ENCODE measurements around a stretch of chr6.

- PRO-cap, 2 experiments = no peak in any of the 2 experiments
Observed at GRCh38 chr6:56842042-56842536, 112.5 kb downstream of the DST start.

DNA sequence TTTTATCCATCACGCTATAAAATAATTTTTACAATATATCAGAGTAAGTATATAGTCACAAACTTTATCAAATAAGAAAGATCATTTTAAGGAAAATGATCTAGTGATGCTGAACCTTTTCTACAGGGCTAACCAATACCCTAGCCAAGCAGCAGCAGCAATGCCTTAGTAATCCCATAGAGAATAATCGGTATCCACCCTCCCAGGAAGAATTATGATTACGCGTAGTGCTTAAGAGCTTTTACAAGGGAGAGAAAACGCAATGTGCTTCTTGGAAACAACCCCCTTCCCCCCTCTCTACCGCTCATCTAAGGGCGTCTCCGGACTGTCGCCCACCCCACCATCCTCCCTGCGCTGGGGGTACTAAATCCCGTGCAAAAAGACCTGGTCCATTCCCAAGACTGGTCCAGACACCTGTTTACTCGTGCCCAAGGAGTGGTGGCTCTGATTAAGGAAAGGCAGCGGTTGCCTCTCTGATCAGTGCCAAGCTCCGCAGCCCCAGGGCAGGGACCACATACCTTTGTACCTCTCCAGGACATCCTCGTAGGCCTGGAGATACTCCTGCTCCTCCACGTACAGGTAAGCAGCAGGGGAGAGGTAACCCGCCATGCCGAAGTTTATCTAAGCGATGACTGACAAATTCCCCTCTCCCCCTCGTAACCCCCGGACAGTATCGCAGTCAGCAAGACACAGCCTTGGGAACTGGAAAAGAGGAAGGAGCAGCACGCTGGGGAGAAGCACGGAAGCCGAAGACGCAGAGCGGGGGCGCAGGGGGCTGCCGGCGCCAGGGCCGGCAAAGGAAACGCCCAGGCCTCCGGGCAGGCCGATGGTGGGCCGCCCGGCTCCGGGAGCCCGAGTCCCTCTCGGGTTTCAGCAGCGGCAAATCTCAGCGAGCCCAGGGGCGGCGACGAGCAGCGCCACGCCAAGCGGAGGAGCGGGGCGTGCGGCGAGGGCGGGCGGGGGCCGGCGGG is 111.8 kb downstream of the DST start:
- PRO-cap, 2 experiments = no peak in any of the 2 experiments

- PRO-cap, 2 experiments = no peak in any of the 2 experiments
Observed at GRCh38 chr6:56875713-56876338, 78.8 kb downstream of the DST start.

- PRO-cap, 2 experiments = no peak in any of the 2 experiments
Observed at GRCh38 chr6:56914685-56915386, 39.8 kb downstream of the DST start.

GRCh38 chr6:63391304-63391970 is 71.7 kb upstream of the LGSN start:
- PRO-cap, 2 experiments = no peak in any of the 2 experiments

DNA sequence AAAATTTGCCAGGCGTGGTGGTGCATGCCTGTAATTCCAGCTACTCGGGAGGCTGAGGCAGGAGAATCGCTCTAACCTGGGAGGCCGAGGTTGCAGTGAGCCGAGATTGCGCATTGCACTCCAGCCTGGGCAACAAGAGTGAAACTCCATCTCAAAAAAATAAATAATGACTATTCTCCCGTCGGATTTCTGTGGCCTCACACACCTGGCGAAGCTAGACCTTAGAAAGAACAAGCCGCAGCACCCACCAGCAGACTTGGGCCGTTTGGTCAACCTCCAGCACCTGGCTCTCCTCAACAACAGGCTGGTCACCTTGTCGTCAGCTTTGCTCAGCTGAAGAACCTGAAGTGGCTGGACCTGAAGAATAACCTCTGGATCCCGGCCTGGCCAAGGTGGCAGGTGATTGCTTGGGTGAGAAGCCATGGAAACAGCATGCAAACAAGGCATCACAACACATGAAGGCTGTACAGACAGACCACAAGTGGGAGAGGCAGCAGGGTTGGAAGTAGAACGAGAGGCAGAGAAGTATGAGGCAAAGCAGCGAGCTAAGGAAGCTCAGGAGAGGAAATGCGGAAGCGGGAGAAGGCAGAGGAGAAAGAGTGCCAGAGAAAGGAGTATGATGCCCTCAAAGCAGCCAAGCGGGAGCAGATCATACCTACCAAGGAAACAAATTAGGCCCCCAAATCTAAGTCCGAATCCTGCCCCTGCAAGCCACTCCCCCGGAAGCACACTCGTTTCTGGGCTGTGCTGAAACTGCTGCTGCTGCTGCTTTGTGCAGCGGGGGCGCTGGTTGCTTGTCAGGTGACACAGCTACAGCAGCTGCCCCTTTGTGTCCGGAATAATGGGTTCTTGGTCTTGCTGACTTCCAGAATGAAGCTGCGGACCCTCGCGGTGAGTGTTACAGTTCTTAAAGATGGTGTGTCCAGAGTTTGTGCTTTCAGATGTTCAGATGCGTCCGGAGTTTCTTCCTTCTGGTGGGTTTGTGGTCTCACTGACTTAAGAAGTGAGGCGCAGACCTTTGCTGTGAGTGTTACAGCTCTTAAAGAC is 121.6 kb upstream of the LGSN start:
- PRO-cap, 2 experiments = peak in 1 of 2 experiments; most common plus-strand start position 478 of the sequence (in 1)

GRCh38 chr6:63527638-63528348 is 44.5 kb upstream of the PTP4A1 start:
- PRO-cap, 2 experiments = no peak in any of the 2 experiments

- PRO-cap, 2 experiments = no peak in any of the 2 experiments
Observed at GRCh38 chr6:63572640-63573071, 376 bp downstream of the PTP4A1 start.

DNA sequence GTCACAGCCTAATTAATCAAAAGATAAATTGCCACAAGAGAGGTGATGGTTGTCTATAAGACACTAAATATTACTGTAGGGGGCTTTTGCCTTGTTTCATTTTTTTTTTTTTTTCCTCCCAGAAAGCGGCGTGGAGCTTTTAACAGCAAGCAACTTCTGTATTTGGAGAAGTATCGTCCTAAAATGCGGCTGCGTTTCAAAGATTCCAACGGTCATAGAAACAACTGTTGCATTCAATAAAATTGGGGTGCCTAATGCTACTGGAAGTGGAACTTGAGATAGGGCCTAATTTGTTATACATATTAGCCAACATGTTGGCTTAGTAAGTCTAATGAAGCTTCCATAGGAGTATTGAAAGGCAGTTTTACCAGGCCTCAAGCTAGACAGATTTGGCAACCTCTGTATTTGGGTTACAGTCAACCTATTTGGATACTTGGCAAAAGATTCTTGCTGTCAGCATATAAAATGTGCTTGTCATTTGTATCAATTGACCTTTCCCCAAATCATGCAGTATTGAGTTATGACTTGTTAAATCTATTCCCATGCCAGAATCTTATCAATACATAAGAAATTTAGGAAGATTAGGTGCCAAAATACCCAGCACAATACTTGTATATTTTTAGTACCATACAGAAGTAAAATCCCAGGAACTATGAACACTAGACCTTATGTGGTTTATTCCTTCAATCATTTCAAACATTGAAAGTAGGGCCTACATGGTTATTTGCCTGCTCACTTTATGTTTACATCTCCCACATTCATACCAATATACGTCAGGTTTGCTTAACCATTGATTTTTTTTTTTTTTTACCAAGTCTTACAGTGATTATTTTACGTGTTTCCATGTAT is 7.9 kb downstream of the PTP4A1 start:
- PRO-cap, 2 experiments = no peak in any of the 2 experiments

DNA sequence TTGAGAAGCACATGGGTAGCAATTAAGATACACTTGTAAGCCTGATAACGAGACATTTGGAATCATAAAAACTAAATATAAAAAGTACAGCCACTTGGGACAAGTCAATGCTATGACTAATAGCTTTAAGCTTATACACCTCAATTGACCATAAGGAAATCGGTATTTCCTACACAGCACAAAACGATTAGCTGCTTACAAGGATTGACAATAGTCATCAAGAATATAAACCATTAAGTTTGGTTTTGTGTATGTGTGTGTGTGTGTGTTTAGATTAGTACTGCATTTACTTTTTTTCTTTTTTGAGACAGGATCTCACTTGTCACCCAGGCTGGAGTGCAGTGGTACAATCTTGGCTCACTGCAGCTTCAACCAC is 12.0 kb downstream of the PTP4A1 start:
- PRO-cap, 2 experiments = no peak in any of the 2 experiments

DNA sequence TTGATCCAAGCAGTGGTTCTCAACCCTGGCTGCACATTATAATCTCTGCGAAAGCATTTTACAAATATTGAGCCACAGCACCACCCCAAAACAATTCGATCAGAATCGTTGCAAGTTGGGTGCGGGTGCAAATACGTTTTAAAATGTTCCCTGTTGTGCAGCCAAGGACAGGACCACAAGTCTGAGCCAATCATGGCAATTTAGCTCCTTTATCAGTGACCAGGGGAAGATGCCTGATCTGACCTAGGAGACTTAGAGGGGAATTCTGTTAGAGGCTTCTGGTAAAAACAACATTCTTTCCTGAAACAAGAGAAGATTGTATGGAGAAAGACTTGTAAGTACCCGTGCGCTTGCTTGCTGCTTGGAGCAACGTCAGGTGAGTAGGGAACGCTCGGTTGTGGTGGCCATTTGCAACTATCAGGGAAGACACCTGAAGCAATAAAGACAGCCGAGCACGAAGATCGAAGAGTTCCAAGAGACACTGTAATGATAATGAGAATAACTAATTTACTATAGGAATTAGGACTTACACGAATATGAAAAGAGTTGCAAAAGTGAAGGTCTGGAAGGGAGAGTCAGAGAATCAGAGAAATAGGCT is 25.8 kb downstream of the PTP4A1 start:
- PRO-cap, 2 experiments = no peak in any of the 2 experiments

DNA sequence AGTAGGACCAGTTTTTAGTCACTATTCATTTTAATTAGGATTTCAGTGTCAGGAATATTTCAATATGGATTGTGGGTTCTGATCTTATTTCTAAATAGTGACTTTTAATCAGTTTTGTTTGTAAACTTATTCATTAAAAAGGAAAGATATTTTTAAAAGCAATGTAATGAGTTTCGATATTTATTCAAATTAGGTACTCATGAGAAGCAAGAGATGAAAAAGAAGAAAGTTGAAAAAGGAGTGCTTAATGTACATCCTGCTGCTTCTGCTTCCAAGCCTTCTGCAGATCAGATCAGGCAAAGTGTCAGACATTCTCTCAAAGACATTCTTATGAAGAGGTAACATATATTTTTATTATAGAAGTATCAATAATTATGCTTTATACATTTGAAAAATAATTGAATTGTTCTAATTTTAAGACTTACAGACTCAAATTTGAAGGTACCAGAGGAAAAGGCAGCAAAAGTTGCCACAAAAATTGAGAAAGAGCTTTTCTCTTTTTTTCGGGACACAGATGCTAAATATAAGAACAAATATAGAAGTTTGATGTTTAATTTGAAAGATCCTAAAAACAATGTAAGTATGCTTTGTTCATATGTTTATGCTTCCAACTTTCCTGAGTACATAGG is 62.5 kb downstream of the PHF3 start:
- PRO-cap, 2 experiments = no peak in any of the 2 experiments

DNA sequence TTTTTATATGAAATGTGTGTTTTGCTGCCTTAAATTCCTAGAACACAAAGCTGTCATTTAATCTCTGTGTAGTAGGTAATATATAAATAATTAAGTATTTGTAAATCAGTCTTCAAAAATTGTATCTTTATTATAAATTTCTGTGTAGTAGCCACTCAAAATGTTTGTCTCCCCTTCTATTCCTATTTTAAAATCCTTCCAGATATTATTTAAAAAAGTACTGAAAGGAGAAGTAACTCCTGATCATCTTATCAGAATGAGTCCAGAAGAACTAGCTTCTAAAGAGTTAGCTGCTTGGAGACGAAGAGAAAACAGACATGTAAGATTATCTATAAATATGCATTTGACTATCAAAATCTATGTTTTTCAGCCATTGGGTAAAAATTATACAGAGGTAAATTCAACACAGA is 64.6 kb downstream of the PHF3 start:
- PRO-cap, 2 experiments = no peak in any of the 2 experiments

- PRO-cap, 2 experiments = no peak in any of the 2 experiments
Observed at GRCh38 chr6:65305526-65305776, 4.2 kb downstream of the ZC3H11C start.

DNA sequence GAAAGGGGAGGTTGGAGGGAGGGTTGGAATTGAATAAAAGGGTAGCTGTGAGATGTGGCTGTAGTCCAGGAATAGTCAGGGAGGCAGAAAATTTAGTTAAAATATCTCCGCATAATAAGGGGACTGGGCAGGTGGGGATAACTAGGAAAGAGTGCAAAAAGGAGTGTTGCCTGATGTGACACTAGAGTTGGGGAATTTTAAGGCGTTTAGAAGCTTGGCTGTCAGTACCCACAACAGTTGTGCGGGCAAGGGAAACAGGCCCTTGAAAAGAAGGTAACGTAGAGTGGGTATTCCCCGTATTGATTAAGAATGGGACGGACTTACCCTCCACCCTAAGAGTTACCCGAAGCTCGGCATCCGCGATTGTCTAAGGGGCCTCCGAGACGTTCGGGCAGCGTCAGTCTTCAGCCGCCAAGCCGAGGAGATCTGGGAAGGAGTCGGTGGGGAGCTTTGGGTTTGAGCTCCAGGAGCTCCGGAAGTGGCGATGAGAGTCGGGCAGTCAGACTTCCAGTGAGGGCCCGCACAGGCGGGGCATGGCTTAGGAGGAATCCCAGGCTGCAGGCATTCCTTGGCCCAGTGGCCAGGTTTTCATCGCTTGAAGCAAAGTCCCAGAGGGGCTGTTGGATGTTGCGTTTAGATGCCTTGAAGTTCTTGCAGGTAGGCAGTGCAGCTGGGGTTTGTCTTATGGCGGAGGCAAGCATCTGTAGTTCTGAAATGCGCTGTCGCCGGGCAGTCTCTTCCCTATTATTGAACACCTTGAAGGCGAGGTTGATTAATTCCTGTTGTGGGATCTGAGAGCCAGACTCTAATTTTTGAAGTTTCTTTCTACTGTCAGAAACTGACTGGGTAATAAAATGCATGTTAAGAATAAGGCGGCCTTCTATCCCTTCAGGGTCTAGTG is 748.2 kb upstream of the ADGRB3 start:
- PRO-cap, 2 experiments = no peak in any of the 2 experiments

DNA sequence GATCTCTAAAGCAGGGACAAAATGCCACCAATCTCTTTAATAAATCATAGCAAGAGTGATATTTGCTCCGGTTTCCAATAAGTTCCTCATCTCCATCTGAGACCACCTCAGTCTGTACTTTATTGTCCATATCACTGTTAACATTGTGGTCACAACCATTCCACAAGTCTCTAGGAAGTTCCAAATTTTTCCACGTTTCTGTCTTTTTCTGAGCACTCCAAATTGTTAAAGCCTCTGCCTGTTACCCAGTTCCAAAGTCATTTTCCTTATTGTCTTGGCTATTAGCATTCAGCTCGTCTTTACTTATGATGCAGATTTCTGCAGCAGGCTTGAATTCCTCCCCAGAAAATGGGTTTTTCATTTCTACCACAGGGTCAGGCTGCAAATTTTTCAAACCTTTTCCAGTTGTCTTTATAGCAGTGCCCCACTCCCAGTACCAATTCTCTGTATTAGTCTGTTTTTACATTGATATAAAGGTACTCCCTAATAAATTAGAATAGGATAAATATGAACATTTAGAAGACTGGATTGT is 595.5 kb upstream of the ADGRB3 start:
- PRO-cap, 2 experiments = no peak in any of the 2 experiments

GRCh38 chr6:68040074-68041148 is 594.7 kb upstream of the ADGRB3 start:
- PRO-cap, 2 experiments = no peak in any of the 2 experiments

- PRO-cap, 2 experiments = no peak in any of the 2 experiments
Observed at GRCh38 chr6:69233157-69233619, 563.6 kb downstream of the LMBRD1 start.

DNA sequence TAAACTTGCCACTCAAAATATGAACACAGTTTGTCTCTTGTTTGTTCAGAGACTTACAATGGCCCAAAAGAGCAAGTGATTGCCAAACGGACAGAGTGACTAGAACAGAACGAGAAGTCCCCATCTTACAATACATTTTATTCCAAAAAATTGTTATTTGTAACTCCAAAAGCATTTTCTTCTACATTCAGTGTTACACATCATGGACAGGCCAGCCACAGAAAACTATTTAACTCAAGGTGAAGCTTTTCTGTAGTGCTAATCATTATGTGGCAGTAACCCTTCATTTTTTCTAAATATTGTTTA is 340.4 kb downstream of the LMBRD1 start:
- PRO-cap, 2 experiments = no peak in any of the 2 experiments

DNA sequence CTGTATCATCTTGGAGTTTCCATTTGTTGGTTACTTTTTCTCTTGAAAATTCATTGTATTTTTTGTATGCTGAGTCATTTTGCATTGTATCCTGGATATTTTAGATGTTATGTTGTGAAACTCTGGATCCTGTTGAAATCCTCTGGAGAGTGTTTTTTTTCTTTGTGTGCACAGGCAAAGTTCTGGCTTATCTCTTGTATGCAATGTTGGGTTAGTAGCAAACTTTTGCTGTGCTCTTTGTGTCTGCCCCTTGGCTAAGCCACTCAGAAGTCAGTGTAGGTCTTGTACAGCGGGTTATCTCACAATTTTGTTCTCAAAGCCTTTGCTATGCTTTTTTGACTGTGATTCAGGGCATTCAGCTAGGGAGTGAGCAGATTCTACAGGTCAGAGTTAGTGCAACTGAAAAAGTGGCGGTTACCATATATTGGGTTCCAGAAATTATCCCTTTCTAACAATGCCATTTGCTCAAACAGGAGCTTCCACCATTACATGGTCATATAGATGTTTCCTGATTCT is 29.2 kb upstream of the LMBRD1 start:
- PRO-cap, 2 experiments = no peak in any of the 2 experiments